ENCODE measurements around the gene RP9.

DNA sequence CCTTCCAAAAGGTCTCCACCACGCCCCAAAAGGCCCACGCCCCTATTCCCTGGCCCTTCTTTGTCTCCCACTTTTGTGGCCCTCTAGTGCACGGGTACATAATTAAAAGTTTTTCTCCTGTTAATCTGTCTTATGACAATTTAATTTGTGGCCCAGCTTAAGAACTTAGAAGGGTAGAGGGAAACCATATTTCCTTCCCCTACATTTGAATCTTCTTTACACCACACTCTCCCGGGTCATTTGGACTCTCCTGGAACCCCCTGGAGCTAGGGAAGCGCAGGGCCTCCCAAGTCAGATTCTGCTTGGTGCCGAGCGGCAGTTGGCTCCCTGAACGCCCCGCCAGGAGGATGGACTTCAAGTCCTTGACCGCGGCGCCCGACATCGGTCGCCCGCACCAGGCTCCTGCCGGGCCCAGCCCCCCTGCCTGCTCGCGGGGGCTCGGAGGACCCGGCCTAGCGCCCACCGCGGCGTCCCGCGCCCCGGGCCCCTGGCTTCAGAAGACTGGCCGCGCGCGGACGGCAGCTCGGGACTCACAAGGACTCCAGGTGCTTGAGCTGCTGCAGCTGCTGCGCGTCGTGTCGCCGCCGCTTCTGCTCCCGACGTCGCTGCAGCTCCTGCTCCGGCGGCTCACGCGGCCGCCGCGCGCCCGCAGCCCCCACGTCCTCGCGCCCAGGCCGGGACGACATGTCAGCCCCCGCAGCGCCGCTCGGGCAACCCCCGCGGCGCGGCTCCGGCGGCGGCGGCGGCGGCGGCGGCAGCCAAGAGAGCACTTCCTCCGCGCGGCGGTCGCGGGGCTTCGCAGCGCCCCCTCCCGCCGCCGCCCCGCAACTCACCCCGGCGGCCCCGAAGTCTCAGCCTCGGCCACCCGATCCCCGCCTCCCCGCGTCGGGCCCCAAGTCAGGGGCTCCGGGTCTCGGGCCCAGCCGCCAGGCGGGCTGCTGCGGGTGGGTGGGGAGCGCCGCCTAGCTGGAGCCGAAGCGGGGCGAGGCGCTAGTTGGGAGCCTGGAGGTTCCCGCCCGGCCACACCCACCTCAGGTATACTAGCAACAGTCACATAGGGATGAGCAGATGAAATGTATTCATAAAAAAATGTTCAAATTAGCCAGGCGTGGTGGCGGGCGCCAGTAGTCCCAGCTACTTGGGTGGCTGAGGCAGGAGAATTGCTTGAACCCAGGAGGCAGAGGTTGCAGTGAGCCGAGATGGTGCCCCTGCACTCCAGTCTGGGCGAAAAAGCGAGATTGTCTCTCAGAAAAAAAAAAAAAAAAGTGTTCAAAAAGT, at the start of gene RP9:
Gene RP9, minus strand, starts transcription at position 718 of the 1,278 bp plus-strand sequence.
- RRBS: 3% methylated on average over 38 of the region's 113 CpGs

DNA sequence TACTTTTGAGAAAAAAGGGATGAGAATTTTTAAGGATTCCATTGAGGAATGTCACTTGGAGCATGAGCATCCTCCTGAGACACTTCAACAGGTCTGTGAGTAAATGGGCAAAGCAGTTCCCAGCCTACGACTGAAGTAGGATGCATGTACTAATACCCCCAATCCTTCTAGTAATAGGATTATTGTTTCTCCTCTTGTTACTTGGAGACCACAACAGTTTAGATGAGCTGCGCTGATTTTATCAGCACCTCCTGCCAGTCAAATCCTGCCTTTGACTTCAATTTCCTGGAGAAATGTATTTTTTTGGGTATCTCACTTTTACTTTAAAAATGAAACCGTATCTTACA, 832 bp downstream of the BBS9 start:
- RRBS: no CpG with 5 or more reads among the region's 3 CpGs

- RRBS: no CpG with 5 or more reads among the region's 13 CpGs
Measured at GRCh38 chr7:33733743-33734375, 171.5 kb upstream of the BMPER start.

- RRBS: no CpG with 5 or more reads among the region's 6 CpGs
Measured at GRCh38 chr7:33815319-33815850, 90.0 kb upstream of the BMPER start.

GRCh38 chr7:33932742-33933174, 27.4 kb downstream of the BMPER start:
- RRBS: 8% methylated on average over 3 of the region's 13 CpGs

- RRBS: no CpG with 5 or more reads among the region's 5 CpGs
Measured at GRCh38 chr7:33994579-33994778, 89.1 kb downstream of the BMPER start.

GRCh38 chr7:34097223-34097526, 191.8 kb downstream of the BMPER start:
- RRBS: no CpG with 5 or more reads among the region's 1 CpG

GRCh38 chr7:35729021-35729915, 34.3 kb upstream of the HERPUD2 start:
- RRBS: no CpG with 5 or more reads among the region's 3 CpGs

GRCh38 chr7:35800775-35800982, 178 bp upstream of the SEPTIN7 start:
- RRBS: no CpG with 5 or more reads among the region's 14 CpGs

DNA sequence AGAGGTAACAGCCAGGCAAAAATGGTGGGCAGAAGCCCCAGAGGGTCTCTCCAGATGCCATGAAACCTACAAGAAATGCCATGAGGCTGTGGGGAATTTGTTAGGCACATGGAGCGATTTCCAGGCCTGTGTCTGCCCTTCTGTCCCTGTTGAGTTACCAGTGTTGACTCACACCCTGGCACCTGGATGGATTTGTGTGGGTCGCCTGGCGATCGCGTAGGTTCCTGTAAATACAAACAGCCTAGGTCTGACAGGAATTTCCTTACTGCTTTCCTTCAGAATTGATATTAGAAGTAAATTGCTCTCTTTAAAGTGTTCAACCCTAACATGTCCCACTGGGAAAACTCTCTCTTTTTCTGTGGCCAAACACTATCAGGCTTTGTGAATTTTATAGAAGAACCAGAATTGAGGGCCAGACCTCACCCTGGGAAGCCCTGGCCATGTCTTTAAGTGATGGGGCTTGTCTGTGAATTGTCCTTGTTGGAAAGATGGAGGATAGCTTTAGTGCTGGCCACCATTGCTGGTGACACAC, 164.9 kb upstream of the EEPD1 start:
- RRBS: no CpG with 5 or more reads among the region's 5 CpGs

DNA sequence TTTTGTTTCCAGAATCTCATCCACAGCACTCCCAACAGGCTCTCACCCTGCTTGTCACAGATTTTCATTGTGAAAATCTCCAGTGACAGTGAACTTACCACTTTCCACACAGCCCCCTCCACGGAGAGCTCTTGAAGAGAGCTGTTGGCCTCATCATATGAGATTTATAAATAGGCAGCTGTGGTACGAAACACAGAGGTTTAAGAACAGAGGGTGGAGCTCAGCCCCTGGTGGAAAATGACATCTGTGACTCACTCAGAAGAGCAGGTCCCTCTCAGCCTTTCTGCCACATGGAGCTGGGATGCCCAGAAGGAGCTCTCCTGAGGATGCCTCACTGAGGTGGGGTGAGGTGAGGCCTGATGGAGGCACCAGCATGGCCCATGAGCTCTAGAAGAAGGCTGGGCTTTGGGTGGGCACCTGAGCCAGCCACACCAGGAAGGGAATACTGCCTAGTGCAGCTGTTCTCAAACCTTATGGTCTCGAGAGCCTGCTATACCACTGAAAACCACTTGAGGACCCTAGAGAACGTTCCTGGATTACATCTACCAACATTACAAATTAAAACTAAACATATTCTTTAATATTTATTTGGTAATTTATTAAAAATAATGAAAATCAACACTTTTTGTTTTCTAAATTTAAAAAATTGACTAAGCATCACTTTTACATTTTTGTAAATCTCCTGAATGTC, 25.8 kb upstream of the EEPD1 start:
- RRBS: no CpG with 5 or more reads among the region's 4 CpGs

- RRBS: no CpG with 5 or more reads among the region's 6 CpGs
Measured at GRCh38 chr7:36207644-36208443, 54.8 kb downstream of the EEPD1 start.

GRCh38 chr7:36209074-36210126, 56.3 kb downstream of the EEPD1 start:
- RRBS: no CpG with 5 or more reads among the region's 13 CpGs

DNA sequence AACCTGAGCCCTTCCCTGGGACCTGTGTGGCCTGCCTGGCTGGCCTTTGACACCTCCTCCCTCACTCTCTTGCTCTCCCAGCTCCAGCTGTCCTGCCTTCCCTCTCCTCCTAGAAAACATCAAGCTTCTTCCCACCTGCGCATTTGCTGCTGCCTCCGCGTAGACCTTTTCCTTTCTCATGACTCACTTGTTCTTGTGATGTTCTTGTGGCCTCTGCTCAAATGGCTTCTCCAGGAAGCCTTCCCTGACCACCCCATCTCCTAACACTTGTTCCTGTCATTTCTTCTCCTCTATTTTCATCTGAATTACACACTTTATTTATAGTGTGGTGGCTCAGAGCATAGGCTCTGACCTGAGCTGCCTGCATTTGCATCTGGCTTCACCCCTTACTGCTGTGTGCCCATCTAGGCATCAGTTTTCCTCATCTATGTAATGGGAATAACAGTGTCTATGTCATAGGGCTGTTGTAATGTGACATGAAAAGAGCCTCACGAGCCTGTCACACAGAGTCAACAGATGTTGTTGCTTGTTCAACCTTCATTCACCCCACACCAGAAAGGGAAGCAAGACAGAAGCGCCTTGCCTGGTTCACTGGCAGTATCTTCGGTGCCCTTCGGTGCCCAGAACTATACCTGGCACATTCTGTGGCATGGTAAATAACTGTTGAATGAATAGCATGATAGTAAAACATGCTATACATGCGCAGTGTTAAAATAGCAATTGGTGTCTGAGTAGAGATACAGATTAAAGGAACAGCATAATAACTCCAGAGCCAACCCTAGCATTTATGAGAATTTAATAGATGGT, 57.7 kb downstream of the EEPD1 start:
- RRBS: no CpG with 5 or more reads among the region's 8 CpGs

- RRBS: no CpG with 5 or more reads among the region's 9 CpGs
Measured at GRCh38 chr7:36285404-36286088, 81.5 kb downstream of the MATCAP2 start.

GRCh38 chr7:36405971-36406770, 16.5 kb downstream of the ANLN start:
- RRBS: no CpG with 5 or more reads among the region's 10 CpGs

DNA sequence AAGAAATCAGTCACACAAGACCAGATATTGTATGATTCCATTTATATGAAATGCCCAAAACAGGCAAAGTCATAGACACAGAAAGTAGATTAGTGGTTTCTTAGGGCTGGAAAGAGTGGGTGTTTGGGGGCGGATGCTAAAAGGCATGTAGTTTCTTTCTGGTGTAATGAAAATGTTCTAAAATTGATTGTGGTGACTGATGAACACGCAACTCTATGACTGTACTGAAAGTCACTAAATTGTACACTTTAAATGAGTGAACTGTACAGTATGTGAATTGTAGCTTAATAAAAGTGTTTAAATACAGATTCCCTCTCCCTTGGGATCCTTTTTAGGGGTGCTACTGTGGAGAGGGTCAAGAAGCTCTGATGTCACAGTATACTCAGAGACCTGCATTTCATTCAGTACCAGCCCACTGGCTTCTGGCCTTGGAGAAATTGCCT, 46.4 kb downstream of the AOAH start:
- RRBS: no CpG with 5 or more reads among the region's 2 CpGs

- RRBS: no CpG with 5 or more reads among the region's 4 CpGs
Measured at GRCh38 chr7:36780722-36781526, 56.6 kb upstream of the AOAH start.

DNA sequence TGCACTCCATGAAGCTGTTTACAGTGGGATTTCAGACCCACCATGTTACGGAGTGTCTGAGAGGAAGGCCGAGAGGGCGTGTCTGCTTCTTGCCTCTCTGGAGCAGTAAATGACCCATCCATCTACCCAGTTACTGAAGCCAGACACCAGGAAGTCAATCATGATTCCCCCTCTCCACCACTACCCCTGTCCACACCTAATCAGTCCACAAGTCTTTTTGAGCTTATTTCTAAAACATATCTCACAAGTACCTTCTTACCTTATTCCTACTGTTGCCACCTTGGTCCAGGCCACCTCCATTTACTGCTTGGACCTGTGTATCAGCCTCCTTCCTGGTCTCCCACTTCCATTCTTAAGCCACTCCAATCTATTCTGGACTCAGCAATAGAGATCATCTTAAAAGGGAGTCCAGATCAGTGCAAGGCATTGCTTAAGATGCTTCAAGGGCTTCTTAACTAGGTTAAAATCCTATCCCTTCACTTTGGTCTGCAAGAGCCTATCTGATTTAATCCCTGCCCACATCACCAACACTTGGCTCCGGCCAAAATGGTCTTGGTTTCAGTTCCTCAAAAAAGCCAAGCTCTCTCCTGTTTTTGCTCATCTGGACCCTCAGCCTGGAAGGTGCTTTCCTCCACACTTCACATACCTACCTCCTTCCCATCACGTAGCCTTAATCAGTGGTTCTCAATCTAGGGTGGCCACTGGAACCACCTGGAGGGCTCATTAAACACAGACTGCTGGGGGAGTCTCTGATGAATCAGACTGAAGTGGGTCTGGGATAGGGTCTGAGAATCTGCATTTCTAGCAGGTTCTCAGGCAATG, 226.7 kb upstream of the AOAH start:
- RRBS: no CpG with 5 or more reads among the region's 5 CpGs

DNA sequence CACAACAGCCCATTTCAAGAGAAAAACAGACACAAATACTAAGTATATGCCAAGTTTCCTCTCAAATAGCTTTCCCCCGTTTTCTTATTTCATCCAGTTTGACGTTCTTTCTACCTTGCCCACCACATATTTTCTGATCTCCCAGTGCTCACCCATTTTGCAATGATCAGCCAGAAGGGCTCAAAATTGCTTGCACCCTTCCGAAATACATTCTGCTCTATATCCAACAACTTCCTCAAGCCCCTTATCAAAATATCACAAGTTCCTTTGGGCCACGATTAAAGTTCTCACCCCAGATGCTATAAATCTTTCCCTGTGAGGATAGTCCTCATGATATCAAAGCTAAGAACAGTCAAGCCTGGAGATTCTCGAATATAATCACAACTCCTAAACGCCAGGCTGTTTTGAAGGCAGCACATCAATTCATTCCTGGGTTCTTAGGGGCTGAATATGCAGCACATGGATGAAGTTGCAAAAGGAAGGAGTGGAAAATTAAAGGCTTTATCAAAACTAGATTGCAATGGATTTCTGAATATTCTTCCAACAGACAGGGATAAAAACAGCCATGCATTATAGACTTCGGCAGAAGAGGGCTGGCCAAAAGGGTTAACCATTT, 27.3 kb downstream of the ELMO1 start:
- RRBS: no CpG with 5 or more reads among the region's 7 CpGs

All from islet of Langerhans (tissue), 1 donor.